AG09319 (cell line): ENCODE measurements around a stretch of chr3.

DNA sequence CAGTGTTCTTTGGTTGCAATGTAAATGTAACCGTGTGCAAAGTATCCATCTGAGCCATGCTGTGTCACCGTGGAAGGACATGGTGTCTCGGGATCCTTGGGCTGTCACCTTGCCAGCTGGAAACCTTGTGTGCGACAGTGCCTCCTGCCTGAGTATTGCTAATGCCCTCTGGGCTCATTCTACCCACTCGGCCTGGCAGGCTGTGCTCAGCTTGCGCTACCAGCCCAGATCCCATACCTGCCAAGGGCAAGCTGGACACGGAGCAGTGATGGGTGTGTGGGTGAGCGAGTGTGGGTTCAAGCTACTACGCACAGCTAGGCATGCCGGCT lies 10.7 kb upstream of the SIAH2 start:
- RRBS = no CpG with 5 or more reads among the region's 10 CpGs

DNA sequence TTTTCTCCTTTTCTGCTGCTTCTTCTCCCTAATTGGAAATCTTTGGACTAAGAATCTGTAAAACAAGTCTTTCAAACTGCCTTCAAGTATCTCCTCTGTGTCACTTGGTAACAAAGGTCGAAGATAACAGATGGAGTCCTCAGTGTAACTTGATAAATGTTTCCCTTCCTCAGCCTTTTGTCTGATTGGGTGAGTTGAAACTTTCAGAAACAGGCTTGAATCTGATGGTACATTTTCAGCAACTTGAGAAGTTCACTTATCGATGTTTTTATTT lies 315 bp upstream of the CLRN1 start:
- RRBS = no CpG with 5 or more reads among the region's 2 CpGs

DNA sequence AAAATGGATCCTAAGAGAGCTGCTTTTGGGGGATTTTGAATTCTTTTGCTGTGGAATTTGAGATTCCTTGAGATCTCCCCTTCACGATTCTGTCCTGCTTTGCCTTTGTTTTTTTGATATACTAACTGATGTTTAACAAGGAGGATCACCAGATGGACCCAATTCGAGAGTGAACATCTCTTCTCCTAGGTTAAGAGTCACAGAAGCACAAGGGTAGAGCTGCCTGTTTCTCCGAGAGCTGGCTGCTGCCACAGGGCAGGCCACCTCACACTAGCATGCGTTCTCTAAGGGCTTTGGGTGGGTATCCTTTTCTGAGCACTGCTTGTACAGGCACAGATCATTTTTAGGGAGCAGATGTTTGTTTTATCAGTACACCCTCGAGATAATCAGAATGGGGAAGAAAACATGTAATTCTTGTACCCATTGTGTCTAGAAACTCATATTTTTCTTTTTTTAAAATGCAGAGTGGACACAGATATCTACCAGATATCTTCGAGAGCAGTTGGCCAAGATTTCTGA lies 47.3 kb downstream of the GPR171 start:
- RRBS = no CpG with 5 or more reads among the region's 6 CpGs

GRCh38 chr3:151248743-151249550 lies 29.4 kb downstream of the P2RY14 start:
- RRBS = no CpG with 5 or more reads among the region's 4 CpGs

GRCh38 chr3:151269600-151270073 lies 8.7 kb downstream of the P2RY14 start:
- RRBS = no CpG with 5 or more reads among the region's 5 CpGs

GRCh38 chr3:151300380-151300736 lies 16.3 kb downstream of the GPR87 start:
- RRBS = no CpG with 5 or more reads among the region's 1 CpG

DNA sequence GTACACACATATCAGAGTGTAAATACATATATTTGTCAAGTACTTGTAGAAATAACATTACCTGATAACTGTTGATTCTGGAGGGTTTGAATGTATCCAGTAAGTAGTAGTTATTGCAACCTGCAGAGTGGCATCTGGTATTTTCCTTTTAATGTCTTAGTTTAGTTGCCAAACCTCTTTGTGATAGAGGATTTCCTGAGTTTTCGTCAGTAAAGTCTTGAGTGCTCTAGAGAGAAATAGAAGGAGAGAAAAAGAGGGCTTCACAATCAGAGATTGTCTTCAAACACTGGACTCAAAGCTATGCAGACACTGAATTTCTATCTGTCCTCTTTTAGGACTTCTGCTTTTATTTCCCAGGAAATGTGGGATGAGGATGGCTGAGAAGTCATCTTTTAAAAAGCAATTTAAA lies 11.2 kb upstream of the P2RY13 start:
- RRBS = no CpG with 5 or more reads among the region's 1 CpG

GRCh38 chr3:152202950-152203656 lies 65.6 kb upstream of the MBNL1 start:
- RRBS = no CpG with 5 or more reads among the region's 3 CpGs

- RRBS = no CpG with 5 or more reads among the region's 5 CpGs
Measured at GRCh38 chr3:152258370-152259033, 10.2 kb upstream of the MBNL1 start.

- RRBS = no CpG with 5 or more reads among the region's 2 CpGs
Measured at GRCh38 chr3:152276485-152276948, 7.8 kb downstream of the MBNL1 start.

- RRBS = no CpG with 5 or more reads among the region's 7 CpGs
Measured at GRCh38 chr3:152278376-152279518, 10.0 kb downstream of the MBNL1 start.

GRCh38 chr3:152280896-152281607 lies 12.3 kb downstream of the MBNL1 start:
- RRBS = no CpG with 5 or more reads among the region's 3 CpGs

DNA sequence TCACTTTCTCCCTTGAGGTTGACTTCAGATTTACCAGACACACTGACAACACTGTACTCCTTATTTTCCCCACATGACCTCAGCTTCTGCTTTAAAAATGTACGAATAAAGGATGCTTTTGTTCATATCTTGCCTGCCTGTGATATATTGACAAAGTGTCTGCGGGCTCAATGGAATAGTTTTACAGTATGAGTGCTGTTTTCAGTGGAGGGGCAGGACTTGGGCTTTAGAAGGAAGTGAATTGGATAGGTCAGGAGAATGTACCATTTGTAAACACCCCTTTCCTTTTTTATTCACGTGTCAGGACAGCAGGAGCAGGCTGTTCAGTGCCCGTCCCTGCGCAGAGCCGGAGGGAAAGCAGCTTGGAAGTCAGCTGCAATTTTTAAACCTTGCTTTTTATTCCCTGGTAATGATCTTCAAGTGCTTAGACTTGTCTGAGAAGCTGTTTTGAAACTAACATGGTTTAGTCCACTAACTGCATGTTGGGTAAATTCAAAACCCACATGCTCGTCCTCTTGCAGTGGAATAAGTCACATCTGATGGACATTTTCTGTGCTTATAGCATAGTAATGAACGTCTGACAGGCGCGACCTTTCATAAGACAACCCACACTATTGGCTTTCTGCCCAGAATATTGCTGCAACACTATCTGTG lies 29.9 kb downstream of the MBNL1 start:
- RRBS = no CpG with 5 or more reads among the region's 10 CpGs

GRCh38 chr3:152308804-152309833 lies 40.4 kb downstream of the MBNL1 start:
- RRBS = 96% methylated on average over 1 of the region's 8 CpGs

DNA sequence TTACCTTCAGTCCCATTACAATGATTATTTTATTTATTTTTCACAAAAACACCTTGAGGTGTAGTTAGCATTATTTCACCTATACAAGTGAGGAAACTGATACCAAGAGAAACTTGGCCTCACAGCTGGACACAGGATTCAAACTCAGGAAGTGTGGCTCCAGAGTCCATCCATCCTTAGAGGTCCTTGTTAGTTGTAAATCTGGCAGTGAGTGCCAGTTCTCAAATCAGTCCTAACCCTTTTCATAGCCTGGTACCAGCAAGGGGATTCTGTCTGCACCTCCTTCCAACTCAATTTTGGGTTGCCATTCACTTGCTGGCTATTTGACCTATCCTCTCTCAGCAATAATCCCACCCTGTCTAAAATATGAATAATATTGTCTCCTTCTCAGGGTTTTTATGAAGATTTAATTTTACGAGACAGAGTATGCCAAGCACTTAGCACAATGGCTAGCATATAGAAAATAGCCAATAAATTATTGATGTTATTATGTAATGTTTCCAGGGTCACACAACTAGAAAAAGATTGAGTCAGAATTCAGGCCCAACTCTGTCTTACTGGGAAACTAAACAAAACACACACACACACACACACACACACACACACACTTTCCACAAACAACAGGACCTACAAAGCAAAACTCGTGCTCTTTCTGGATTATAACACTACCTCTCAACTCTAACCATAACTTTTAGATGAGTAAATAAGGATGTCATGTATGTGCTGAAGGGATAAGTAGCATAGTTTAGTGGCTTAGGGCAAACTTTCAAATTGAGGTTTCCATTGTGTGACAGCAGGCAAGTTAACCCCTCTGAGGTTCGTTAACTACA lies 73.5 kb downstream of the MBNL1 start:
- RRBS = no CpG with 5 or more reads among the region's 3 CpGs

- RRBS = no CpG with 5 or more reads among the region's 9 CpGs
Measured at GRCh38 chr3:152356236-152356756, 87.6 kb downstream of the MBNL1 start.

GRCh38 chr3:152385522-152386232 lies 116.9 kb downstream of the MBNL1 start:
- RRBS = no CpG with 5 or more reads among the region's 1 CpG

GRCh38 chr3:152428230-152428977 lies 159.7 kb downstream of the MBNL1 start:
- RRBS = no CpG with 5 or more reads among the region's 7 CpGs